H7 (cell line): ENCODE measurements around a stretch of chr4.

GRCh38 chr4:25653291-25653604, 2.4 kb upstream of the SLC34A2 start:
- RAMPAGE, long total RNA: no peak

DNA sequence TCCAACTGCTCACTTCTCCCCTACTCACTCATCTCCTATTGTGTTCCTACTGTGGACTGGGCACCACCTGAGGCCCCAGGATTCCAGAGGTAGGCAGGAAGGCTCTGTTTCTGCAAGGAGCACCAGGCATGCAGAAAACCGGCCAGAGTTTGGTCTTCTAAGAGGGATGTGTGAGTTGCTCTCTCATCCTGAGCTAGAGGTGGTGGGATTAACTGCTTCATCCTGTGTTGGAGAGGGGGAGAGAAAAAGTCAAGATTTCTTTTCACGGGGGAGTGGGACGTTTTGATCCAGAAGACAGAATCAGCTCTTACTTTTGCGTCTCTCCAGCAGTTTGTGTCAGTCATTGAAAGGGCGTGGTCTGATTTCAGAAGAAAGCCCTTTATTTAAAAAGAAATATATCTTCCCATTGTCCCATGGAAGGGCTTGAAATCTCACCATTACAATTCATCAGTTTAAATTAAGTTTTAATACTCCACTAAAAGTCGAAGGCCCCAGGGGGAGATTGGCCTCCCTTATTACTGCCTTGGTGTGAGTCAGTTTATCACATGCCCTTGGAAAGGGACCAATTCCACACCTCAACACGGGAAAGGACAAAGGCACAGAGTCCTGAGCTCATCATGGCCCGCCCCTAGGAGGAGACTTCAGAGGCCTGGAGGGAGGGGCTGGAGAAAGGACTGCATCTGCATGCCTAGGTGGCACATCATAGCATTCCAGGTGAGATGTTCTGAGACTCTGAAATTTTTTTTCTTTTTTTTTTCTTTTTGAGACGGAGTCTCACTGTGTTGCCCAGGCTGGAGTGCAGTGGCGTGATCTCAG, 2.6 kb upstream of the SEL1L3 start:
- RAMPAGE, long total RNA: no peak

GRCh38 chr4:25872751-25873363, 10.1 kb upstream of the SEL1L3 start:
- RAMPAGE, long total RNA: no peak

GRCh38 chr4:25912915-25913929, 798 bp upstream of the SMIM20 start:
- RAMPAGE, long total RNA: no peak

DNA sequence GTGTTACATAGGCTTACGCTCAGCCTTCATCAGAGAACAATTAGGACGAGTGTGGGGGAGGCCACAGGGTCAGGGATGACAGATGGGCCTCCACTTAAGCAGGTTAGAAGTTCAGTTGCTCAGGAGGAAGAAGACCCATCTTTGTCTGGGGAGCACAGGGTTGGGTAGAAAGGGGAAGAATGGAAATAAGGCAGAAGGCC, 118.7 kb downstream of the SMIM20 start:
- RAMPAGE, long total RNA: no peak

- RAMPAGE, long total RNA: no peak
These were observed 102.9 kb upstream of the RBPJ start for GRCh38 chr4:26217631-26218499.

- RAMPAGE, long total RNA: no peak
These were observed 80.0 kb upstream of the STIM2 start for GRCh38 chr4:26780492-26781112.

DNA sequence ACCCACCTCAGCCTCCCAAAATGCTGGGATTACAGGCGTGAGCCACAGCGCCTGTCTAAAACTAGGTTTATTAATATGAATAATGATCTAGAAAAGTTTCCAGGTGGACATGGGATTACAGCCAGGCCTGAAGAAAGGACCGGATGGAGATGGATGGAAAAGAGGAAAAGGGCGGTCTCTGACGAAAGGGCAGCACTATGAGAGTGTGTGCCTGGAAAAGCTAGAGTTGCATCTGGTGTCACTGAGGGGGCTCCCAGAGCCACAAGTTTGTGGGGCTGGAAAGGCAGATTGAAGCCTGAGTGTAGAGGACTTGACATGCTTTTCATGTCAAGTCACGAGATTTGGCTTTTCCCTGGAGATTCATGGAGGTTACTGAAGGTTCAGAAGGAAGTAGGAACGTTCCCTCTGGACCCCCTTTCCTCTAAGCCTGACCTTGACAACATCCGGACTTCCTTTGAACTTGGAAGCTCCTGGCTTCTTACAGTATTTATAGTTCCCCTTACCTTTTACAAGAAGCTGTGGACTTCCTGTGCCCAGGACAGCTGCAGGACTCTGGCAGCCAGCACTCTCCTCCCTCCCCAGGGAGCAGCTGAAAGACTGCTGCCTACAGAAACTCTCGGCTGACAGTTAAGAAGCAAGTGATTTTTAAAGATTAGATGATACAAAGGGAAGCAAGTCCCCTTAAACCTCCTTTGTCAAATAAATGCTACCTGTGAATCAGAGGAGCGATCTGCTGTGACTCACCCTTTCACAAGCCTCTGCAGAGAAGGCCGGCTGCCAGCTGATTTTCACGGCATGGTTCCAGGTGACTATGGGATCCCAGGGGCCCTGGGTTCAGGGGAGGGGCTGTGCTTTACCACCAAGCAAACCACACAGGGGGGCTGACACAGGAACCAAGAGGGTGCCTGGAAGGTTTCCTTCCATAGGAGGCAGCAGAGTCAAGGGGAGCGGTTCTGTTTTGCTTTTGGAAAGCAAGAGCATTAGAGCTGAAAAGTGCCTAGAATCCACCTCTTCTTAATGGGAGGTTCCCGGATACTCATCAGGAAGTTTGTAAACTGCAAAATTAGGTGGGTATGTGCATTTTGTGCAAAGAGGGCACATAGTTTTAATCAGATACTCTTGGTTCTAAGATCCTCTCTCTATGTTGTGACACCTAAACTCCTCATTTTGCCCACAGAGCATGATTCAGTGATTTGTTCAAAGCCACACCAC, 72.9 kb upstream of the STIM2 start:
- RAMPAGE, long total RNA: no peak

DNA sequence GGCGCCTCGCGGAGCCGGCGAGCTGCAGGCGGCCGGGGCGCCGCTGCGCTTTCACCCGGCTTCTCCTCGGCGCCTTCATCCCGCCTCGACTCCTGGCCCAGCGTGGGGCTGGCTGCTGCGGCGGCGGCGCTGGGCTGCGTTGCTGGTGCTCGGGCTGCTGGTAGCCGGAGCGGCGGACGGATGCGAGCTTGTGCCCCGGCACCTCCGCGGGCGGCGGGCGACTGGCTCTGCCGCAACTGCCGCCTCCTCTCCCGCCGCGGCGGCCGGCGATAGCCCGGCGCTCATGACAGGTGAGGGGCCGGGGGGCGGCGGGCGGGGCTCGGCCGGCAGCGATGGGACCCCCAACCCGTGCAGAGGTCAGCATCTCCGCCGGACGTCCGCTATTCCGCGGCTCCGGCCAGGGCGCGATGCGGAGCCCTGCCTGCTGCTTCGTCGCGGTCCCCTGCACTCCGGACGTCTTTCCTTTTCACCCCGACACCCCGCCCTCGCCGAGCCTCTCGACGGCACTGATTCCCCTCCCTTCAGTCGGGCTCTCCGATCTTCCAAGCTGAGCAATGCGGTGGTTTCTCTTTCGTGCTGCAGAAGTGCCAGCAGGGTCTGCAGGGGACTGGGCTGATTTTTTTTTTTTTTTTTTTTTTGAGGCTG, 561 bp downstream of the STIM2 start:
- RAMPAGE, long total RNA: no peak

DNA sequence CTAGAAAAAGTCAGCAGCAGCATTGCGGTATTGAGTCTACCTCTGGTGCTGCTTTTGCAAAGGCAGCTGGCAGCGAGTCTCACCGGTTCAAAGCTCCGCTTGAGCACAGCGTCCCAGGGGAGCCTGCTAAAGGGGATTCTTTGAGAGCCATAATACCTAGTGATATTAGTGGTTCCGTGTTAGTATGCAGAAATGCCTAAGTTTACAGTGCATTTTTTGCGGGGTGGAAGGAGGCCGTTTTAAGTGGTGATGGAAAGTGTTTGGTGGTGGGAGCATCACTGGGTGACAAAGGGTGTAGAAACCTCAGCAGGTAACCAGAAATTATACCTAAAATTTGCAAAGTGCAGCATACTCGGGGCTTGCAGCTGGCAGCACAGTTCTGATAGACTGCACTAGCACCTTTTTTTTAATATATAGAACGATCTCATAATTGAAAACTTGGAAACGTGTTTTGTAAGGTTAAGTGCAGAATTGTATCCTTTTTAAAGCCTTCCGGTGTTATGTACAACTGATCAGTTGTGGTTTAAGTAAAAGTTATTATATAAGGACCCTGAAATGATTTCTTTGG, 1.2 kb downstream of the STIM2 start:
- RAMPAGE, long total RNA: no peak

DNA sequence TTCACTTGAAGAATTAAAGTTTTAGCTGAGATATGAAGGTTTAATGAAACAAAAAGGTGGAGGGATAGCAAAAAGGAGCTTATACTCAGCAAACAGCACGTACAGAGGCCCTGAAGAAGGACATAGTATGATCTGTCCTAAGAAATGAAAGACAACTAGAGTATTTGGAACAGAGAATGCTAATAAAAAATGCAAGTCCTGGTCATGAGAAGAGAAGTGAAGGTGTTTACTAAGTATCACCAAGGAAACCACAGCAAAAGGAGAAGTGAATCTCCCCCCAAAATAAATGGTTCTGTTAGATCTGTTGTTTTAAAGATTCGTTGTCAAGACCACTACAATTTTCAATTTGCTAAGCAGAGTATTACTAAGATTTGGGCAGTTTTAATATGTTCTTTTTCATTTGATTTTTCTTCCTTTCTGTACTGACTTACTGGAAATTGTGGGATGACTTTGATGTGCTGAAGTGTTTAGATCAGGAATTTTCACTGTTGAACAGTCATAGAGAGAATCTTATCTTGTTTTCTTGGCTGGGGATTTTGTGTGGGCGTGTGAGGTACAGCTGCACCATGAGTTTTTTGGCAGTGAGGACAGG, 132.0 kb downstream of the STIM2 start:
- RAMPAGE, long total RNA: no peak

DNA sequence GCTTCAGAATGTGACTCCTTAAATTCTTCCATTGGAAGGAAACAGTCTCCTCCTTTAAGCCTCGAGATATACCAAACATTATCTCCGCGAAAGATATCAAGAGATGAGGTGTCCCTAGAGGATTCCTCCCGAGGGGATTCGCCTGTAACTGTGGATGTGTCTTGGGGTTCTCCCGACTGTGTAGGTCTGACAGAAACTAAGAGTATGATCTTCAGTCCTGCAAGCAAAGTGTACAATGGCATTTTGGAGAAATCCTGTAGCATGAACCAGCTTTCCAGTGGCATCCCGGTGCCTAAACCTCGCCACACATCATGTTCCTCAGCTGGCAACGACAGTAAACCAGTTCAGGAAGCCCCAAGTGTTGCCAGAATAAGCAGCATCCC, 161.9 kb downstream of the STIM2 start:
- RAMPAGE, long total RNA: no peak

DNA sequence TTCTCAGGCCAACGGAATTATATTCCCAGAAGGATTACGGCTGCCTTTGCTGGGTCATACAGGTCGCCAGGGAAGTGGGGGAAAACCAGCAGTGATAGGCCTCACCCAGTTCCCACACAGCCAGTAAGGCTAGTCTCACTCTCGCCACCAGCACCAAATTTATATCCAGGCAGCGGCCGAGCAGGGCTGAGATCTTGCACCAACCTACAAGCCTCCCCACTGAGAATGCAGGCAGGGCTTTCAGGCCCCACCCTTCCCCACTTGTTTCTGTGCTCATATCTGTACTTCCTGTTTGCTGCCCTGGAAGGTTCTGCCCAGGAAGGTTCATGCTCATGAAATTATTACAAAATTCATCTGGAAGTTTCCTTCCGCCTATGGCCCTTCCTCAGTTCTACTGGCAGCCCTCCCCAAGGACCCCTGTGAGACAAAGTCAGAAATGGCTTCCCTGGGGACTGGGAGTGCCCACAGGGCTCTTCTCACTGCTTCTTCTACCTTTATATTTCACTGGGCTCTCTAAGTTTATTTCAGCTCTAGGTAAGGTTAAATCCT, 179.8 kb downstream of the STIM2 start:
- RAMPAGE, long total RNA: no peak

- RAMPAGE, long total RNA: no peak
These were observed 3.5 kb upstream of the PCDH7 start for GRCh38 chr4:30716627-30717131.

DNA sequence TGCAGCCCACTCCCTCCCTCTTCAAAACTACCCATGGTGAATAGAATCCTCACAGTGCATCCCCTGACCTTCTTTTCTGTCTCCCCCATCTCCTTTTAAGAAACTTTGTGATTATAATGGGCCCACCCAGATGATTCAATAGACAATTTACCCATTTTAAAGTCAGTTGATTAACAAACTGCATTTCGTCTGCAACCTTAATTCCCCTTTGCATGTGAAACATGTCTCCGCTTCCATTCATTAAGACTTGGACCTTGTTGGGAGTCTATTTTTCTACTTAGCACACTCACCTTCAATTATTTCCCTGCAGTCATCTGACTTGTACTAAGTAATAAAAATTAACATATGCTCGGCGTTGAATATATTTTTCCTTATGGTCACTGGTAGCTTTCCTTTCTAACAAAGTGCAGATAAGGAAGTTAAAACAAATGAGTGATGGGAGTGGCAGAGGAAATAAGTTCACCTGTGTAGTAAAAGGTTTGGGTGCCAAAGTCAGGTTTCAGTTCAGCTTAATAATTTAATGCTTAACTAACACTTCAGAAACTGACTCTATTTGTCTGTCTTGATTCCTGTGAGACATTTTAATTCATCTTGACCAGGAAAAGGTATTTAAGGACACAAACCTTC, 184.3 kb downstream of the PCDH7 start:
- RAMPAGE, long total RNA: no peak

DNA sequence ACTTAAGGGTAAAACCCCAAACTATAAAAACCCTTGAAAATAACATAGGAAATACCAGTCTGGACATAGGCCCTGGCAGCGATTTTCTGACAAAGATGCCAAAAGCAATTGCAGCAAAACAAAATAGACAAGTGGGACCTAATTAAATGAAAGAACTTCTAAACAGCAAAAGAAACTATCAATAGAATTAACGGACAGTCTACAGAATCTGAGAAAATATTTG, 255.7 kb downstream of the ARAP2 start:
- RAMPAGE, long total RNA: no peak

DNA sequence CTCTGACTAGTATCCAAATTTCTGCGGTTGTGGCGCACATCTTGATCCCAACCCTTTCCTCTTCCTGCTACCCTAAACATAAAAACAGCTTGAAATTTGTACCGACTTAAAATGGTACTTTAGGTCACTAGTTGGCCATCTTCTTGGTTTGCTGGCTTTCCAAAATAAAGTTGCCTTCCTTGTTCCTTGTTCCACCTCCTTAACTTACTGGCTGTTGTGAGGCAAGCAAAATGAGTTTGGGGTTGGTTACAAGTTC, 180.9 kb downstream of the ARAP2 start:
- RAMPAGE, long total RNA: no peak

- RAMPAGE, long total RNA: no peak
These were observed 1.6 kb downstream of the DTHD1 start for GRCh38 chr4:36283115-36283413.

DNA sequence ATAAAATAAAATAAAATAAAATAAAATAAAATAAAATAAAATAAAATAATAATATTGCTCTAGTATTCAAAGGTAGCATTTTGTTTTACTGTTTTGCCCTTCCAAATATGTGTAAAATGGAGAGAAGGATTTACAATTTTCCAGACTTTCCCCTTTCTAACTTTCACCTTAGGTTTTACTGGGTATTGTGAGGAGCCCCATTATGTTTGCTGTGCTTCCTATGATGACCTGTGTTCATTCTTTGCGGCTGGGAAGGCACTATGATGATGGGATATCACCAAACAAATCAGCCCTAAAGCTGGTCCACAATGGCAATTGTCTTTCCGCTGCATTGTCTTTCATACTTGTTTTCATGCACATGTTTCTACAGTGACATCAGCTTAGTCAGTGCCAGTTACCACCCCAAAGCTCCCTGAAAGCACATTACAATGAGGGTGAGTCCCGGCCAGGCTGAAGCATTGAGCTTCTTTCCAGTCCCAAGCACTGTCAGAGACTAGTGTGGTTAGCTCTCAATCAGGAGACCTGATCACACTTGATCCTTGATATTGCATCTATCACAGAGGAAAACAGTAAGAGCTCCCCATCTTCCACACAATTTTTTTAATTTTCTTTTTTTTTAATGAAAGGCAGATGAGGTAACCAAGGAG, 50.9 kb downstream of the DTHD1 start:
- RAMPAGE, long total RNA: no peak

GRCh38 chr4:37001622-37002041, 242.9 kb upstream of the NWD2 start:
- RAMPAGE, long total RNA: no peak